Daoy (cell line): ENCODE measurements around a stretch of chr5.

- RAMPAGE, long total RNA = no peak
Measured at GRCh38 chr5:10016412-10016887, 233.2 kb downstream of the ATPSCKMT start.

GRCh38 chr5:10139170-10139534 is 110.5 kb downstream of the ATPSCKMT start:
- RAMPAGE, long total RNA = no peak

DNA sequence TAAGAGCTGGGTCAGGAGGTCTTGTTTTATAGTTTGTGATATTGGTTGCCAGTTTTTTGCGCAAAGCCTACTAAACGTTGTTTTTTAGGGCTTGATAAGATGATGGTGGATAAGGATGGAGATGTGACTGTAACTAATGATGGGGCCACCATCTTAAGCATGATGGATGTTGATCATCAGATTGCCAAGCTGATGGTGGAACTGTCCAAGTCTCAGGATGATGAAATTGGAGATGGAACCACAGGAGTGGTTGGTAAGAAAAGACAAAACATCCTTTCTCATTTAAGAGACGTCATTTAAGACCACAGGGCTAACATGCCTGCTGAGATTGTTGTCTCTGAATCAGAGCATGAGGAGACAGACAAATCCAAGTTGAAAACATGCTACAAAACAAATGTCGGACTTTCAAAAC is 4.5 kb downstream of the CCT5 start:
- RAMPAGE, long total RNA = no peak

DNA sequence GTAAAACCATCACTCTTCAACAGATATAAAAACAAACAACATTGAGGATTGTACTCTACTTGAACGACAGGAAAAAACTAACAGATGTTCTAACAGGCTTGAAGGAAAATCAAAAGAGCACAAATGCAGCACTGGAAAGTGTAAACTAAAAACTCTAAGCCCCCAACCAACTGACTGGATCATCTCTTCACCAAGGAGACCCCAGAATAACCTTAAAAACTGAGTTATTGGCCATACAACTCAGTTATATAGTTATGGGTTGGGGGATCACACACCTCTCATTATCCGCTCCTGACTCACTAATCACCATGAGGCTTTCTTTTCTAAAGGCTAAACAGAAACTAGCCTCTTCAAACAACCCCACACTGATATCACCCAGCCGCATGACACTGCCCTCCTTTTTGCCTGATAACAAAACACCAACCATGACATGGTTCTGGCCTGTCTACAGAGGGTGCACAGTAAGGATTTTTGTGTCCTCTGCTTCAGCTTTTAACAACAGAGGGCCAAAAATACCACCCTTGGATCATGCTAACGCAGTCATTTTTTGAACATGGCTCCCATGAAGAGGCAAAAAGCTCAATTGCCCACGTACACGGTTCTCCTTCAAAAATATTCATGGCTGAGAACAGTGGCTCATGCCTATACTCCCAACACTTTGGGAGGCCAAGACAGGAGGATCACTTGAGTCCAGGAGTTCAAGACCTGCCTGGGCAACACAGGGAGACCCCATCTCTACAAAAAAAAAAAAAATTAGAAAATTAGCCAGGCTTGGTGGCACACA is 4.1 kb downstream of the CMBL start:
- RAMPAGE, long total RNA = no peak

DNA sequence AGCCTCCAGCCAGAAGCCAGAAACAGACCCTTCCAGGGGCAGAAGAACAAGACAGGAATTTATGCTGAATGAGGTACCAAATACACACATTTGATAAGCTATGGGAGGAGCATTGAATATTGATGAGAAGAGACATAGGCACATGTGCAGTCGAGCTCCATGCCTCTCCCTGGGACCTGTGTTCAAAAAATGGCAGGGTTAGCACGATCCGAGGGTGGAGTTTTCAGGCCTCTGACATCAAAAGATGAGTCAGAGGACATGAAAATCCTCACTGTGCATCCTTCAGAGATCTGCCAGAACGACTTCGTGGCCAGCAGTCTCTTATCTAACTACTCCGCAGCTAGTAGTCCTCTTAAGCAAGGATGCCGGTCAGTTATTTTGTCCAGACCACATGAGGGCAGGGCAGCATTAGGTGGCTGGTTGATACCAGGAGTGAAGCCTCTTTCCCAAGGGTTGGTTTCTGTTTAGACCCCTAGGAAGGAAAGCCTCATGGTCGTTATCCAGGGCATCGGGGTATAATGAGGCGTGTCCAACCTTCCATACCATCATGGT is 11.6 kb upstream of the CMBL start:
- RAMPAGE, long total RNA = no peak

GRCh38 chr5:10353412-10353529 is 224 bp upstream of the MARCHF6 start:
- RAMPAGE, long total RNA = no peak

DNA sequence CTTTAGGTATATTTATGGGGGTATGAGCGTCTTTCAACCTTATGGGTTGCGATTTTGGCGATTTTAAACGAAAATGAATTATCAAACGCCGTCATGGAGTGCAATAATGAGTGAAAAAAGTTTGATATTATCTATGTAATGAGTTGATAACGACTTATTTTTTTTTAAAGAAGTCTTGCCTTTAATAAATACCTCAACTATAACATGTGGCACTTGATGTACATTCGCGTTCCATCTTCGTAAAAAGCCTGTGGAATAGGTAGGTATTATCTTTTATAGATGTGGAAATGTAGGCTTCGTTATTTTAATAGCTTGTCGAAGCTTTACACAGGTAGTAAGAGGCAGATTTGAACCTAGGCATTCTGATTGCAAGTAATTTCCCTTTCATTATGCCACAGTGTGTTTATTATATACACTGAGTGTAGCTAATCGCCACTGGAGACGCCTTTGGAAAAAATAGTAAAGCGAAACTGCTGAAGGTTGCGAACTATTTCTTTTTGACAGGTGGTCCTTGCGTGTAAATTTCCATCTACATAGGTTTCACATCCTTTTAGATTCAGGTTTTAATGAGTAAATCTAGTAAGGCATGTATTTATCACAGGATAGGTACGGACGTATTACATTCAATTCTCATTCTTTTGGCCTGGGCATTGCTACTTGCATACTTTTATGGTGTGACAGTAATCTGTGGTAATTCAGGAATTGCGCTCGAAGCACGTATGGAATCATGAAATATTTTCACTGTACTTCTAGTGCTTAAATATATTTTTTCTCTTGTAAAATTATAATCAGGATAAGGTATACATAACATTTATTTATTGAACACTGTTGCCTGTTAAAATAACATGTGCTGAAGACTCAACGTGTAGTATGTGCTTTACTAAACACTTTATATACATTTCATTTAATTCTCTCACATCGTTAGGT is 1.6 kb downstream of the MARCHF6 start:
- RAMPAGE, long total RNA = no peak

DNA sequence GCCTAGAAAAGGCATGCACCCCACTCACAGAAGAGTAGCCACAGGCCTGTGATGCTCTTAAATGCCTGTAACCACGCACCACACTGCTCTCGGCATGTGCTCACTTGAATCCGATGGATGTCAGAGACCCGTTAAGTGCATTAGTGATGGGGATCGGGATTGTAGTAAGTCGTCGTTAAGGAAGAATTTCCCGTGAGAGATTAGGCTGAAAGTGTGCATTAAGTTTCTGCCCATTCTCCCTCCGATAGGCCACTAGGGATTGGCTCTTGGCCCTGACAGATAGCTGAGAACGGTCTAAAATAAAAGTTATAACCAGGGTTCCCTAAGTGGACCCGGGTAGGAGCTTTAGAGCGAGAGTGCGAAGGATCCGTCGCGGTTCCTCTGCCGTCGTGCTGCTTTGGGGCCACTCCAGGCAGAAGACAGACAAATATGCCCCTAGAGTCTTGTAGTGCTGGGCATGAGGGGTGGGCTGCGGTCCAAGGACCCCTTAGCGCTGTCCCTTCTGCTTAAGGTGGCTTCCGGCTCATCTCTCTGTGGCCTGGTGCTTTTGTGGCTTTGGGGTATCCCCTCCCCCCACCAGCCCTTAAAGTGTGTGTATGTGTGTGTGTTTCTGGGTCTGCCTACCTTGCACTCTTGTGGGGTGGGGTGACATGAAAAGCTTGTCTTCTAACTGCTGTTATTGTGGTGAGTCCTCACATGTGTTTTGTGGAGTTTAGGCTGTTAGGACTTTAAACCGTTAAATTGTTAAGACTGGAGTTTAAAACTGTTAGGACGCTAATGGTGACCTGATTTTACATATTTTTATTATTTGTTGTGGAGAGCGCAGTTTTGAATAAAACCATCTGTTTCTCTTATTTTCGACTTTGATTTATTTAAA is 23.4 kb downstream of the MARCHF6 start:
- RAMPAGE, long total RNA = no peak

GRCh38 chr5:10607748-10608330 is 44.0 kb downstream of the ANKRD33B start:
- RAMPAGE, long total RNA = no peak

- RAMPAGE, long total RNA = no peak
Measured at GRCh38 chr5:10702684-10703710, 58.0 kb downstream of the DAP start.

DNA sequence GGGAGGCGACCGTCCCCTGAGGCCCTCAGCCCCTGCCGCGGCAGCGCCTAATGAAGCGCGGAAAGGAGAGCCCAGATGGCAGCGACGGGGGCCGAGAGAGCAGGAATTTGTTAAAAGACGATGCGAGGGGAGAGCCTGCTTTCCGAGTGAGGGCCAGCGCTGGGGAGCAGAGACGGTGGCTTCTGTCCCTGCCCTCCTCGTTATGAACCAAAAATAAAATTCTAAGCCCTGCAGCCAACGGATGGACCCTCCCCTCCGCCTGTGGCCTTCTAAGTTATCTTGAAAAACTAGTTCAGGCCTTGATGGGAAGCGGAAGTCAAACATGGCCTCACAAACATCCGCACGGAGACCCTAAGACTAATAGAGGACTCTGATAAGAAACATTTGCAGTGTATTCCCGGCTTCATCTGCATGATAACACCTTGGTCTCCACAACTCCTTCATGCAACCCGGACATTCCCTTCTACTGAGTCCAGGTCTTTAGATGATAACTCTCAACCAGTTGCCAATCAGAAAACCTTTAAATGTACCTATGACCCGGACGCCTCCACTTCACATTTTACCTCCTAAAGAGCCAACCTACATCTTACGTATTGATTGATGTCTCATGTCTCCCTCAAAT is 716 bp upstream of the DAP start:
- RAMPAGE, long total RNA = no peak

DNA sequence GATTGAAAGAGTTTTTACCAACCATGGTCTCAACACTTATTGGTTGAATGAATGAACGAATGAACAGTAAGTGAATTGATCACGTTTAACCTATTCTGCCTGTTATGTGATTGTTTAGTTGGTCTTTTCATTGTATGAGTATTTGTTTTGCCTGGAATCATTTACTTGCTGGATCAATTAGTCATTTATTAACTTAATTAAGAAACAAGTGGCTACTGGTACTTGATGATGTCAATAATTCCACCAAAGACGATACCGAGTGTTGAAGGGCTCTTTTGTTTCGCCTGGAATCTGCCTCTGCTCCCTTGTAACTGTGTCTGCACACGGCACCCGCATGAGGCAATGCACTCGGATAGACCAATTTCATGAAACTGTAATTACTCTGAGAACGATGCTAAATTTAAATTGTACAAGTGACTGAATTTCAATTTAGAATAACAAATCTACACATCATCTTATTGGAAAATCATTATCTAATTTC is 143.4 kb downstream of the CTNND2 start:
- RAMPAGE, long total RNA = no peak

- RAMPAGE, long total RNA = no peak
Measured at GRCh38 chr5:11851833-11852501, 52.3 kb downstream of the CTNND2 start.

DNA sequence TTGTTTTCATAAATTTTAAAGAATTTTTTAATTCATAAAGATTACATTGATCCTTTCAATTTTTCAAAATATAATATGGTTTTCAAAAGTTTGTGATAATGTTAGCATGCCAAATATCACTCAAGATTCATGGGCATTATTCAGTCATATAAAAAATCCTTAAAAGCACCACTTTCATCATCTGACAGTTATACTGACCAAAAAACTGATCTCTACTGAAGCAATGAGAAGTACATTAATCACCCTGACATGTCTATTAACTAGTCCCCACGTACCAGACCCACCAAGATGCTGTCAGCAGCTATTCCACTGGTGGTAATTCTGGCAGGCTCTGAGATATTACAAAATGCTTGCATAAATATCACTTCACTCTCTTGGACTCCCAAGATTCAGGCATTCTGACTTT is 717.1 kb downstream of the DNAH5 start:
- RAMPAGE, long total RNA = no peak

- RAMPAGE, long total RNA = no peak
Measured at GRCh38 chr5:13354476-13354737, 590.1 kb downstream of the DNAH5 start.

GRCh38 chr5:14010836-14012192 is 66.8 kb upstream of the DNAH5 start:
- RAMPAGE, long total RNA = no peak

DNA sequence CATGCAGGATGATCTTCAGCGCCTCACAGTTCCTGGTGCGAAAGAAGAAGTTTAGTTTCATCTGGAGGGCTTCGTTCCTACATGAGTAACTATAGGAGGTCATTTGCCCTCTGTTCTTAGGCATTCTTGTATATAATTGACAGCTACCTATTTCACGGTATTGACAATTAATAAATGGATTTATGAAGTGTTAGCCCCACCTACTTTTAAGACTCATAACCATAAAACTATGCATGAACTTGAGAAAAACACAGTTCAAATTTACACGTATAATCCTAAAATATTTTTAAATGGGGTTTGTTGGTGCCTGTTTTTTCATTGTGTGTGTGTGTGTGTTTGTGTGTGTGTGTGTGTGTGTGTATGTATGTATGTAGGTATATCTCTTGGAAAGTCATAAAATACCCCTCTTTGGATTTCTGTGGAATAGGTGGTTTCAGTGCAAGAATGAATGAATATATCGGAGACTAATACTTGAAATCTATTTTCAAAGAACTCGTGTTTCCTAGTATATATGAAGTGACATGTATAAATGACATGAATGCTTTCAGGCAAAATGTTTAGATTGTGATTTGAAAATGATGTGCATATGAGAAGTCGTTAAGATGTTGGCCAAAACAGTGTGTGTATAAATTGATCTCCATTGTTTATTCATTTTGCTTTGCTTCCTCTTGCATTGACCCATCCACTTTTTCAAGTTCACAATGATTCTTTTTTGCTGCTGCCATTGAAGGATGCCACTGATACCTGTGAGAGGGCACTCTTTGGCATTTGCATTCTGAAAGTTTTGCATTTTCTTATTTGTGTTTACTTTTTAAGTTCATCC is 8.1 kb downstream of the TRIO start:
- RAMPAGE, long total RNA = no peak

DNA sequence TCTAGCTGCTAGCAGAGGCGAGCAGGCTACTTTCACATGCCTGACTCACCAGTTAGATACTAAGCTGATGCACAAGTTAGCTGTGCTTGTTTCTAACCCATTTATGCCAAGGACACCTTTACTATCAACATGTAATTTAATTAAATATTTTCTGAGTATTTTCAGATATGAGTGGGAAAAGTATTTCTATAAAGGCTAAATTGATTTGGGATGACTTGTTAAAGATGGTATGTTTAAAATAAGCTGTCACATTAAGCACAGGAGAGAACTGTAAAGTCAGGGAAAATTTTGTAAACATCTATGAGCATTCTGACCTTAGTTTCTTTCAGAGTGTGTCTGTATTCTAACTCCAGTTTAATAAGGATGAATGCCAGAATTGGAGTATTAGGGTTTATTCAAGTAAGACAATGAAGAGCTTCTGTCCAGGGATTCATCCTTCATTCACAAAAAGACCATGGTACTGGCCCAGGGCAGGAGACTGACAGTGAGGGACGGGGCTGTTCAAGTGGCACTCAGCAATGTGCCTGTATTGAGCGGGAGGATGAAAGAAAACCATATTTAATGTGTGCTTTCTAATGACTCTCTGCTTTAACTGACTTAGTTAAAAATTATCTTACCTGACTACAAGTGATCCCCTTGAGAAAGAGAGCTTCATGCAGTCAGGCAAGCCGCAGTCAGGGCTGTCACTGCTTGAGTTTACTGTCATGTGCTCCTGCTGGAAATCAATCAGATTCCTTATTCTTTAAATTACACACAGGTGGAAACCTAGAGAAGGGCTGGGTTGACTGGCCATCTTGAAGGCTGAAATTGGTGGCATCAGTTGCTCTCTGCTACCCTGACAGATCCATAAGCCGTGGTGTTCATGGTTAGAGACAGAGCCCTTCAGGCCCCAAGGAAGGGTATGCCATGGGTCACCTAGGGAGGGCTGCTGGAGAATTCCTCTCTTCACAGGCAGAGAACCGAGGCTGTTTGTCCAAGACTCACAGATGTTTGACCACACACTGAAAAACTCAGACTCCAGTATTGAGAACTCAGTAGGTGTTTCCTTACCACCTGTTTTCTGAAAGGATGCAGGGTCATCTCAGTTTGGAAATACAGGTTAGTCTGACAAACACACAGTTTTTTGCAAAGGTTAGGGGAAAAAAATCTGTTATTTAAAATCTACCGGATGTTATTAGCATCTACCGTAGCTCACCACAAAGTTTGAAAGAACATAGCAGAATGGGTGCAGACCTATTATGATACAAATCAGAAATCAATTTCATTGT is 70.7 kb downstream of the TRIO start:
- RAMPAGE, long total RNA = no peak

- RAMPAGE, long total RNA = no peak
Measured at GRCh38 chr5:14296439-14296902, 153.3 kb downstream of the TRIO start.

DNA sequence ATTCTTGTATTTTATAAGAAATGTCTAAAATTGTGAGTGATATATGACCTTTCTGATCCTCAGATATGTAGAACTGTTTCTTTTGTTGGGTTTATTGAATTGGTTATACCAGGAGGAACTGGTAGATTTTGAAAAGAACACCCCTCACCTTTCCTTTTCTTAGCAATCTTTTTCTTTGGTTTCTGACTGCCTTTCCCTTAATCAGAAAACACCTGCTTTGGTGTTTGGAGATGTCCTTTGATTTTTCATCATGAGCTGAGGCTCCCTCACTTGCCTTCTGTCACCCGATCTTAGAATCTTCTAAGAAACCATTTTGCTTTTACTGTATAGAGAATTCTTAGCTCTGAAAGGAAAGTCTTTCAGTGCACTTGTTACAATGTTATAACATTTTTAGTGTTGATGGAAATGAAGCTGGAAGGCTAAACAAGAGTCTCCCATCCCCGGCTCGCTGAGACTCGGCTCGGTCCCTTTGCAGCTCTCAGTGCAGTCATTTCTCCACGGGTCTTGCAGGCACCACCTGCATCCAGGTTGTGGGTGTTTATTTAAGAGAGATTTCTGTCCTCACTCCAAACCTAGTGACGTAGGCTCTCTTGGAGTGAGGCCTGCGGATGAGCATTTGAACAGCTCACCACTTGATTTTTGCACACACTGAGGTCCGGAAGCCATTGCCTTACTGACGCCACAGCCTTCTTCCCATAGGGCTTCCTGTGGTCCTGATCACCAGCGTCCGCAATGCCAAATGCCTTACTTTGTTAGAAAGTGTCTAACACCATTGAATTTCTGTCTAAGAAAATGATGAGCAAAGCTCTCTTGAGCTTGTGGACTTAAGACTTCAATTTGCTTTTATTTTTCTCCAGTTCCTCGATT is 197.8 kb upstream of the OTULINL start:
- RAMPAGE, long total RNA = no peak